Peyer's patch (tissue), 4 donors: ENCODE results near the gene MRPS25.

DNA sequence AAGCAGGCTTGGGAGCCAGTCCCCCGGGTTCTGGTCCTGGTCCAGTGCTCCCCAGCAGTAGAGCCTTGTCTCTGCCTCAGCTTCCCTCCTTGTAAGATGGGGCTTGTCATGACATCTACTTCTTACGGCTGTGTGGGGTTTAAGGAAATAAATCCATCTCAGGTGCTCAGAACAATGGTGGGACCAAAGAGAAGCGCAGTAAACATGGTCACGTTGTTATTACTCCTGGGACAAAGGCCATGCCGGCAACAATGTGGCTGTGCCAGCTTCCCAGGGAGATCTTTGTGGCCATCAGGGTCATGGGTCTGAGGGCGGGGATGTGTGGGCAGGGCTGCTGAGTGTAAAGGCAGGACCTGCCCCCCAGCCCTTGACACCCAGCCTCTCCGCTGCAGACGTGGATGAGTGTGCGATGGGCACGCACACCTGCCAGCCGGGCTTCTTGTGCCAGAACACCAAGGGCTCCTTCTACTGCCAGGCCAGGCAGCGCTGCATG, 78.6 kb downstream of the FBLN2 start:
- PRO-cap = unidirectional peak, plus-strand start at position 391 of the sequence
- RAMPAGE, long total RNA, 4 experiments = no peak in any of the 4 experiments

DNA sequence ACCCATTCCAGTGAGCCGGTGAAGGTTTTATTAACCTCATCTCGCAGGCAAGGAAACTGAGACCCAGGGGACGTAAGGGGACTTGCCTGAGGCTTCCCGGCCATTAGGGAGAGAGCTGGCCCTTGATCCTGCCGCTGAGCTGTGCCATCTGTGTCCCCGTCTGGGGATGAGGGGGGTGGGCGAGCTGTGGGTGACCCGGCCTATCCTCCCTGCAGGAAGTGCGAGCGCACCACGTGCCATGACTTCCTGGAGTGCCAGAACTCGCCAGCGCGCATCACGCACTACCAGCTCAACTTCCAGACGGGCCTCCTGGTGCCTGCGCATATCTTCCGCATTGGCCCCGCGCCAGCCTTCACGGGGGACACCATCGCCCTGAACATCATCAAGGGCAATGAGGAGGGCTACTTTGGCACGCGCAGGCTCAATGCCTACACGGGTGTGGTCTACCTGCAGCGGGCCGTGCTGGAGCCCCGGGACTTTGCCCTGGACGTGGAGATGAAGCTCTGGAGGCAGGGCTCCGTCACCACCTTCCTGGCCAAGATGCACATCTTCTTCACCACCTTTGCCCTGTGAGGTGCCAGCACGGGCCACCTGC, 88.5 kb downstream of the FBLN2 start:
- PRO-cap = no peak
- RAMPAGE, long total RNA, 4 experiments = start-site peak on the minus strand in 1 of 4 experiments, centred at position 317 of the sequence, 5 reads per replicate

DNA sequence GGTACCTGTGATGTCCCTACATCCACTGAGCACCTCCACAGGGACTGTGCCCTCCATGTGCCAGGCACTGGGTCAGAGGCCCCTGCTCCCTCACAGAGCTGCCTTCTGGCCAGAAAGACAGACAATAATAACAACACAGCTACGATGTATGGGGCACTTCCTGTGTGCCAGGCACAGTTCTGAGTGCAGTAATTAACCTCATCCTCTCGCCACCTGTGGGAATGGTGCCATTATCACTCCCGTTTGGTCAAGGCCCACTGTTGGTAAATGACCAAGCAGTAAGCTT, 13.8 kb downstream of the WNT7A start:
- PRO-cap = no peak
- RAMPAGE, long total RNA, 4 experiments = no peak in any of the 4 experiments

GRCh38 chr3:14020590-14021017, 104.1 kb downstream of the CHCHD4 start:
- PRO-cap = no peak
- RAMPAGE, long total RNA, 4 experiments = no peak in any of the 4 experiments

- PRO-cap = no peak
- RAMPAGE, long total RNA, 4 experiments = no peak in any of the 4 experiments
Observed at GRCh38 chr3:14141366-14142291, 16.8 kb downstream of the TMEM43 start.

GRCh38 chr3:14249037-14249447, 70.4 kb downstream of the LSM3 start:
- PRO-cap = unidirectional peak, plus-strand start at chr3:14249379
- RAMPAGE, long total RNA, 4 experiments = no peak in any of the 4 experiments

DNA sequence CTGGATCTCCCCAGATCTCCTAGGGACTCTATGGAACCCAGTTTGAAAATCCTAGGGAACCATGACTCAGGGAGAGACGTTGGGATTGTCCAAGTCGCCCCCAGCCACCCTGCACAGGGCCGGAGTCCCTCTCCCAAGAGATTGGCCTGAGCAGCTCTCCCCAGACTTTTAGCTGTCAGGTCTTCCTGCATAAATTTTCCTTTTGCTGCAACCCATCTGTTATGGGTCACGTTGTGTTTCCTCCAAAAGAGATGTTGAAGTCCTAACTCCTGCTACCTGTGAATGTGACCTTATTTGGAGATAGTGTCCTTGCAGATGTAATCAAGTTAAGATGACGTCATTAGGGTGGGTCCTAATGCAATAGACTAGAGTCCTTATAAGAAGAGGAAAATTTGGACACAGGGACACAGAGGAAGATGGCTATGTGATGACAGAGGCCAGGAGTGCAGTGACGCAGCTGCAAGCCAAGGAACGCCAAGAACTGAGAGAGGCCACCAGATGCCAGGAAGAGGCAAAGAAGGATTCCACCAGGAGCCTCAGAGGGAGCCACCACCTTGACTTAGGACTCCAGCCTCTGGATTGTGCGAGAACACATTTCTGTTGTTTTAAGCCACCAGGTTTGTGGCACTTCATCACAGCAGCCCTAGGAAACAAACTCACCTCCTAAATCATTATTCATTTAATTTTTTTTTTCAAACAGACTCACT, 13.2 kb upstream of the SLC6A6 start:
- PRO-cap = no peak
- RAMPAGE, long total RNA, 4 experiments = no peak in any of the 4 experiments

- PRO-cap = no peak
- RAMPAGE, long total RNA, 4 experiments = no peak in any of the 4 experiments
Observed at GRCh38 chr3:14415265-14415856, 13.0 kb downstream of the SLC6A6 start.

DNA sequence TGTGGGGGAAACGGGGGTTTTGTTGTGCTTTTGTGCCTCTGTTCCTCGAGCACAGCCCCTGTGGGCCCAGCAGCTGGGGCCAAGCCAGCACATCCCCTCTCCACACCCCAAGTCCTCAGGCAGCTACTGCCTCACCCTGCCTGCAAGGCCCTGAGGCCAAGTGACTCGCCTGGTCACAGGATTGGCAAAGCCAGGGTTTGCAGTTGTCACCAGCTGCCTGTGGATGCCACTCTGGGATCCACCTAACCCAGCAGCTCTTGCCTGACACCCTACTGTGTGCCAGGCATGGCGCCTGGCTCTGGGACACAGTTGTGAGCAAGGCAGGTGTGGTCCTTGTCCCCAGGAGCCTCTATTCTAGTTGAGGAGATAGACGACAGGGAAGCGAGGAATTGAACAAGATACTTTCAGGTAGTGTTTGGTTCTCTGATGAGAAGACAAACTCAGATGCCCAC, 39.2 kb downstream of the SLC6A6 start:
- PRO-cap = no peak
- RAMPAGE, long total RNA, 4 experiments = no peak in any of the 4 experiments

DNA sequence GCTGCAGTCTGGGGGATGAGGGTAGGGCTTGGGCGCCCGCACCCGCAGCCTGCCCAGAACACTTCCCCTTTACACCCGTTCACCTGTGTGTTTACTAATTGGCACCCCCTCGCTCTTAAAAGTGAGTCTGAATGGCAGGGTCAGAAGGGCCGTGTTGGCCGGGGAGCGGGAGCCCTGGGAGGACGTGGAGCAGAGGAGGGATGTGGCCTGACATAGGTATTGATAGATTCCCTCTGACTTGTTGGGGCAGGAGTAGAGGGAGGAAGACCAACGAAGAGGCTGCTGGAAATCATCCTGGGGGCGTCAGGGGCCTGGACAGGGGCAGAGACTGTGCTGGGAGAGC, 51.5 kb downstream of the SLC6A6 start:
- PRO-cap = no peak
- RAMPAGE, long total RNA, 4 experiments = no peak in any of the 4 experiments

GRCh38 chr3:14457913-14458462, 55.6 kb downstream of the SLC6A6 start:
- PRO-cap = no peak
- RAMPAGE, long total RNA, 4 experiments = no peak in any of the 4 experiments

DNA sequence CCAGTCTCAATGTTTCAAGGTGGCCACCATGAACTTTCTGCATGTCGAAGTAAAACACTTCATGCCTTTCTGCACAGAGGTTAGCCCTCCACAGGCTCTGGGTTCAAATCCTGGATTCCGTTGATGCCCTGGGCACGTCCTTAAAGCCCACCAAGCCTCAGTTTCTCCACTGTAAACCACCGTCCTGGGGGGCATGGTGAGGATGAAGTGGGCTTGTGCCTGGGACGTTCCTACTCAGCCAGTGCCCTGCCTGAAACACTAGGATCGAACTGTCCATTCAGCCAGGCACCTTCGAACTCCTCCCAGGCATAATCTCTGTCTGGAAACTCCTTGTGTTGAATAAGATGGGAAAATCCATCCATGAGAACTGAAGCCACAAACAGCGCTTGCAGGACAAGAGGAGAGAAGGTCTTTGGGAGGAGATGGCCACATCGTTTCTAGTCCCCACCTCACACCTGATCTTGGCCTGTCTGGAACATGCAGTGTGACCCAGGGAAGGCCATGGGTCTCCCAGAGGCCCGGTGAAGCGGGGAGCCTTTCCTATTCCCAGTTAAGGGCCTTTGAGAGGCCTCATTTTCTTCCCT, 62.5 kb downstream of the SLC6A6 start:
- PRO-cap = no peak
- RAMPAGE, long total RNA, 4 experiments = no peak in any of the 4 experiments

- PRO-cap = no peak
- RAMPAGE, long total RNA, 4 experiments = no peak in any of the 4 experiments
Observed at GRCh38 chr3:14555717-14556435, 15.7 kb upstream of the GRIP2 start.

DNA sequence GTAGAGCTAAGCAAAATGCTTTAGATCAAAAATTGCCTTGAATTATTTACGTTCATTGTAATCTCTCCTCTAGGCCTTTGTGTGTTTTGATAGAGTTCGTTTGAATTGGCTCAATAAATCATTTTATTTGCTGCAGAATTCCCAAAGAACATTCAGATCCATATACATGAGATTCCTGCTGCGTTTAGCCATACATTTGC, 234 bp upstream of the C3orf20 start:
- PRO-cap = no peak
- RAMPAGE, long total RNA, 4 experiments = no peak in any of the 4 experiments

GRCh38 chr3:14819208-14819884, 584 bp downstream of the FGD5 start:
- PRO-cap = no peak
- RAMPAGE, long total RNA, 4 experiments = no peak in any of the 4 experiments

DNA sequence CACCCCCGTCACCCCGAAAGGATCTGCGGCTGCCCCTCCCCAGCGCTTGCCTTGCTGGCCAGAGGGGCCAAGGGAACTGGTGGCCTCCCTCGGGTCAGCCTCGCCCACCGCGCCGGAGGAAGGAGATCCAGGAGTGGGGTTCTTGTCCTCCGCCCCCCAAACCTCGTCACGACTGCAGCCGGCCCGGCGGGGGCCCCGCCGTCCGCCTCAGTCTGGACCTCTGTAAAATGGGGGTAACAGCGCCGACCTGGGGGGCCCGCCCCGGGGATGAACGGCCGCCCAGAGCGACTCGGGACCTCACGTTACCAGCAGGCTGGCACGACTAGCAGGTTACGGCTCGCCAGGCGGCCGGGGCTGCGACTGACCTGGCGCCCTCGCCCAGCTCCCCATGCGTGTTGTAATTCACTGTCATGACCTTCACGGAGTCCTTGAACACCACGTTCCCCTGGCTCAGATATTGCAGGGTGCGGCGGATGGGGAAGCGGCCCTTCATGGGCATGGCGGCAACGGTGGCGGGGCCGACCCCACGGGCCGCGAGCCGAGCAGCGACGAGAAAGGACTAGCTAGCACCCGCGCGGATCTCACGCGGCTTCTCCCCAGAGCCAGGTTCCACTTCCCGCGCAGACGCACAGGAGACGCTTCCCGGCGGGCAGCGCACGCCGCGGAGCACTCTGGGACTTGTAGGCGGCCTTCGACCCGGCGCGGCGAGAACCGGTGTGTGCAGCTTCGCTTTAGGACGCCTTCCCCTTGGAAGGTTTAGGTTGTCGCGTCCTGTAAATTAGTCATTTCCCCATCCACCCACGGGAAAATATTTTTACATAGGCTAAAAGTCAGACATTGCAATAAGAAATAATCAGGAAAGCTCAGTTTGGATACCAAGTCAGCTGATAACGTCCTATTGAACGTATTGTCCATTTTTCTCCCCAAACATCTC, at the start of gene MRPS25:
Gene MRPS25, minus strand, starts transcription at position 620 of the 934 bp plus-strand sequence.
- PRO-cap = bidirectional peak, plus-strand start at position 694 of the sequence, minus-strand start at position 597 of the sequence
- RAMPAGE, long total RNA, 4 experiments = start-site peak on the minus strand in 4 of 4 experiments, centred at positions 595 to 604 of the sequence, 44 to 510 reads per replicate

DNA sequence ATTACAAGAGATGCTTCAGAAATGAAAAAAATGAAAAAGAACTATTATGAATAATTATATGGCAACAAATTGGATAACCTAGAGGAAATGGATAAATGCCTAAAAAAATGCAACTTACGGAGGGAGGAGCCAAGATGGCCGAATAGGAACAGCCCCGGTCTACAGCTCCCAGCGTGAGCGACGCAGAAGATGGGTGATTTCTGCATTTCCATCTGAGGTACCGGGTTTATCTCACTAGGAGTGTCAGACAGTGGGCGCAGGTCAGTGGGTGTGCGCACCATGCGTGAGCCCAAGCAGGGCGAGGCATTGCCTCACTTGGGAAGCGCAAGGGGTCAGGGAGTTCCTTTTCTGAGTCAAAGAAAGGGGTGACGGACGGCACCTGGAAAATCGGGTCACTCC, 19.5 kb upstream of the CAPN7 start:
- PRO-cap = no peak
- RAMPAGE, long total RNA, 4 experiments = no peak in any of the 4 experiments

DNA sequence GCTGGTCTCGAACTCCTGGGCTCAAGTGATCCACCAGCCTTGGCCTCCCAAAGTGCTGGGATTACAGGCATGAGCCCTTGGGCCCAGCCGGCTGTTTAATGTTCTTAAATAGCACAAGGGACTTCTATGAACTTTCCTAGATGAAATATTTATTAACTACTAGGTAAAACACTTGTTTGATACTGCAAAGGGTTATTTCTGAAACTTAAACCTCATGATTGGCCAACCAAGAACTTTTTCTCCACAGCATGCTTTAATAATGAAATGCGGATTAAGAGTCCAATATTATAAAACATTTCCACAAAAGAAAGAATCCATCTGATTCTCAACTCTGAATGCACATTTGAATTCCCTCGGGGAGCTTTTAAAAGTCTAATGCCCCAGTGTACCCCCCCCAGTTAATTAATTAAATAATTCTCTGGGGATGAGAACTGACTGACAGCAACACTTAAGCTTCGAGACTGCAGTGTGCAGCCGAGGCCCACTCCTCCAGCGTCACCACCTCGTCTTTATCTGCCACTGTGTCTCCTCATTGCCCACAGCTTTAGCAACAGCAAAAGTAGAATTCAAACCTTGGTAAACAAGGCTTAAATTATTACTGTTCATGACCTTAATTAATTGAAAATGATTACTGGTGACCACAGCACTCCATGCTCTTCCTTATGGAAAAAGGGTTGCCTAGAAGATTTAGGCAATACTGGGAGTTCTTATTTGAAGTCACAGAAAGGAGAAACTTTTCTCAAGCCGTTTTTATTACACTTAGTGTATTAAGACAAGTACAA, 48.3 kb downstream of the CAPN7 start:
- PRO-cap = no peak
- RAMPAGE, long total RNA, 4 experiments = no peak in any of the 4 experiments

- PRO-cap = no peak
- RAMPAGE, long total RNA, 4 experiments = start-site peak on the minus strand in 2 of 4 experiments, at chr3:15255325-15256058 at its widest, 7 to 15 reads per replicate
Observed at GRCh38 chr3:15255099-15256111, 49.4 kb downstream of the CAPN7 start.

- PRO-cap = no peak
- RAMPAGE, long total RNA, 4 experiments = start-site peak on the minus strand in 2 of 4 experiments, at chr3:15256652-15257325 at its widest, 5 to 7 reads per replicate
Observed at GRCh38 chr3:15256605-15257590, 50.9 kb downstream of the CAPN7 start.